Spinal cord (tissue), 3 donors: ENCODE measurements around a stretch of chr20.

- PRO-cap = no peak
- RAMPAGE, long total RNA = no peak
Measured at GRCh38 chr20:23050538-23051169, 1.2 kb upstream of the THBD start.

- PRO-cap = no peak
- RAMPAGE, long total RNA = no peak
Measured at GRCh38 chr20:23100278-23101001, 14.3 kb upstream of the CD93 start.

DNA sequence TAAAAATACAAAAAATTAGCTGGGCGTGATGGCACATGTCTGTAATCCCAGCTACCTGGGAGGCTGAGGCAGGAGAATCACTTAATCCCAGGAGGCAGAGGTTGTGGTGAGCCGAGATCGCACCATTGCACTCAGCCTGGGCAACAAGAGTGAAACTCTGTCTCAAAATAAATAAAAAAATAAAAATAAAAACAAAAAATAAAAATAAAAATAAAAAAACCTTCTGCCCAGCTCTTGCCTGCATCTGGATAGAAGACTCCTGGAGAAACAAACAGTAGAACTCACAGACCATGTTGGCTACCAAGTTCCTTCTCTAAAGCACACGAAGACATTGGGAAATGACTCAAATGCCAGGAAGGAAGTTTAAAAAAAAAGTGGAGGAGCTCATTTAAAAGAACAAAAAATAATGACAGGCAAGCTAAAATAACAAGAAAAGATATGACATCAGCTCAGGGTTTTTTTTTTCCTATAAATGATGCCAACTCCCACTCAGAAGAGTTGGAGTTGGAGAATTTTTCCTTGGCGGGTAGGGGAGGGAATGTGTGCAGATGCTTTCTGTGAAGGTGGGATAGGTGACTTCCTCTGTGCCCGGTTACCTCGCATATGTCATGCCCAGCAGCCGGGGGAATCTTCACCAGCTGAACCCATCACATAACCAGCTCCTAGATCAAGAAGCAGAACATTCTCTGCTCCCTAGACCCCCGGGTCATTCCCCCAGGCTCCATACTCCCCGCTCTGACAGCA, 17.2 kb upstream of the CD93 start:
- PRO-cap = no peak
- RAMPAGE, long total RNA = no peak

DNA sequence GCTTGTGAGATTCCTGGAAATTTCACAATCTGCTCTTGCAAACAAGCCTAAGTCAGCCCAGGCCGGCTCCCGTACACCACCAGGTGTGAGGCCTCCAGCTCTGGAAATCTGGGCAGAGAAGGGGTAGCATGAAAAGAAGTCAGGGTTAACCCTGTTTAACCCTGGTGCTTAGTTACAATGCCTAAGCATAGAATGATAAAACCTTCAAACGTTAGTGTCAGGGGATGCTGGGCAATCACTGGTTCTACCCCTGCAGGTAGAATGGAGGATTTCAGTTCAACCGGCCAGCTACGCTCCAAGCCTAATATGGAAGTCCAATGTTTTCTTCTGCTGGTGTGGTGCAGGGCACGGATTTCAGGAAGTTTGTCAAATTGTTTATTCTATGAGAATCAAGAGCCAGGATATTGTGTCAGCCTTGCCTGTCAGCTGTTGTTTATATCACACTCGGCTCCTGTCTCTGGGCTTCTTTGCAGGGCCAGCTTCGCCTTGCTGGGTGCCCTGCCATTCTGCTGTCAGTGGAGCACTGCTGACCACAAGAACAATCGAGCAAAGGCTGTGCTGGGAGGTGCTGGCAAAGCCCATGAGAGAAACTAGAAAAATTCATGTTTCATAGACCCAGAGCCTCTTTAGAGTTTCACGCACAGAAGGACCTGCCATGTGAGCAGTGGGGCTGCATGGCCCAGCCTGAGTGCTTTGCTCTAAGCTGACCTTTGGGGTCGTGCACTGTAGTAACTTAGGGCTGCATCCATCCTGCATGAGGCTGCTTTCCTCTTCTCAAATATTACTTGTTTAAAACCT, 20.3 kb upstream of the CD93 start:
- PRO-cap = no peak
- RAMPAGE, long total RNA = no peak

DNA sequence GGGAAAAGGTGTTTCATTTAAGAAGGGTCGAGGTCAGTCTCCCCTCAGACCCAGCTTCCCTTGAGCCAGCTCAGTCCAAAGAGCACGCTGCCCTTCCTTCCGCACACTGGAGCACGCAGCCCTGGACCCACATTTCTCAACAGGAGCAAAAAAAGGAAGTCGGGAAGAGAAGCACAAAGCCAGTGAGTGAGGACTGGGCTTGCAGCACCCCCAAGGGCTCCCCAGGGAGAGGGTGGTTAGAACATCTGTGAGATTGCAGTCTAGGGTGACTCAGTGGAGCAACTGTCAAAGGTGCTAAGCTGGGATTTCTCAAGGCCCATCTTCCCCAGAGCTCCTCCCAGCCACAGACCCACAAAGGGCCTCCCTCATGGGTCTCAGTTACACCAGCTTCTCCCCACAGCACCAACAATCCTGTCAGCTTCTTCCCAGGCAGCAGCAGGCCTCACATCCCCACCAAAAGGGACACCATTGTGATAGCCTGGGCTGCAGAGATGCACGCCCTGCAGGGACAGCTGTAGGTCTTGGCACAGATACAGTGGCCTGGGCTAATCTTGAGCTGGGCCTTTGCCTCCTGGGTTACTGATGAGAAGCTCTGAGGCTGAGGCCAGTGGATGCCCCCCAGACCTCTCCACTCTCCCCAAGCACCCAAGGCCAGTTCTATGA, 39.6 kb upstream of the CD93 start:
- PRO-cap = no peak
- RAMPAGE, long total RNA = no peak

GRCh38 chr20:23244156-23244511, 106.5 kb upstream of the NXT1 start:
- PRO-cap = no peak
- RAMPAGE, long total RNA = no peak

DNA sequence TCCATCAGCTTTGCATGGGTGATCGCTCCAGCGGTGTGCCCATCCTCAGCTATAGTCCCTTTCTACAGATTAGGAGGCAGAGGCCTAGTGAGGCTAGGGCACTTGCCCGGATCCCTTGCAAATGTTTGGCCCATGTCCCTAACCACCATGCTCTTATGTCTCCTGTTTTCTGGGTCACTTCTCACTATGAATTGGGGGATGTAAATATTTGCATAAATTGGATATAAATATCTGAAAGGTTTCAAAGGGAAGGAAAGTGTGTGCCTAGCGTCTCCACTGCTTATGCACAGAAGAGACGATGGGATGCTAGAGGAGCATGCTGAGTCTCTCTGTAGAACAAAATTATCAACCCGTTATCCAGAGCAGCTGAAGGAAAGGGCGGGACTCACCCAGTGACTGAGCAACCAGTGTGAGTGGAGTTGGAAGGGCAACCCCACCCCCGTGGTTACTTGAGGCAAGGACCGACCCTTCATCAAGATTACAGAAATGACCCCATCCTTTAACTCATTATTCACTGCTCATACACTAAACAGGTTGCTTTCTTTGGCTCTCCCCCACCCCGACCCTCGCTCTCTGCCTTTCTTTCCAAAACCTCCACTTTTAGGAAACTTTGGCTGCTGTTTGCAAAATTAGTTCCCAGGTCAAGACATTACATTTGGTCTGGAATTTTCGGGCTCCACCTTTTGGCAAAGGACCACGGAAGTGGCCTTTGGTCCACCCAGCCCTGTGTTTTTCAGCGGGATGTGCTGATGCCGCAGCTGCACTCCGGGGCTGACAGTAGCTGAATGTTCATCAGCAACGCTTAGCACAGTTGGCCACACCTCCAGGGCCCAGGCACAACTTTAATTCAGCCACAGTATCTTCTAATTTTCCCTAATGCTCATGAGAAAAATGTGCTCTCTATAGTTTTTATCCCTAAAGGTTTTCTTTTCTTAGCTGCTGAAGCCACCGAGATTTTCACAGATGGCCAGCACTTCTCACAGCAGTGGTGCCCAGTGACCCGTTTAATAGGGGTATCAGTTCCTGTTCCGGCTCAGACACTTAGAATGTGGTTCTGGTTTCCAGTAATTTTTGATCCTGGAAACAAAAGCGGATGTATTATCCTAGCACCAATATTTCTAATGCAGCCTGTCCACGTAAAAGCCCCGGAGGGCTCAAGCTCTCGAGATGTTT, 103.8 kb upstream of the NXT1 start:
- PRO-cap = no peak
- RAMPAGE, long total RNA = no peak

DNA sequence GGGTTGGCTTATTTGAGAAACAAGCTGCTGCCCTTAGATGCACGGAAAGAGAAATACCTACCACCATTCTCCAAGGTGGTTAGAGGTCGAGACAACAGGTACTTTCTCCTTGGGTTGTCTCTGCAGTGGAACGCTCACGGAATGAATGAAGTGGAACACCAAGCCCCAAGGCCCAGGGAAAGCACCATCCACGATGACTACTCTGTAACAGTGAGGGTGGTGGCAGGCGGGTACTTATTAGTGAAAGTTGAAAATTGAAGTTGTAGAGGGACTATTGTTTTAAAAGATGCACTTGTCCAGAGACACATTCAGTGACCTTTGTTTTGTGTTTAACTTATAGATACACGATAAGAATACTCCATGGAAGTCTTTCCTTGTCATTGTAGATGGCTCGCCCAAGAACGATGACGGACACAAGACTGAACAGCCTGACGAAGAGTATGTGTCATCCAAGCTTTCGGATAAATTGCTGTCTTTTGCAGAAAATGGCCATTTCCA, 7.8 kb downstream of the GZF1 start:
- PRO-cap = no peak
- RAMPAGE, long total RNA = no peak

DNA sequence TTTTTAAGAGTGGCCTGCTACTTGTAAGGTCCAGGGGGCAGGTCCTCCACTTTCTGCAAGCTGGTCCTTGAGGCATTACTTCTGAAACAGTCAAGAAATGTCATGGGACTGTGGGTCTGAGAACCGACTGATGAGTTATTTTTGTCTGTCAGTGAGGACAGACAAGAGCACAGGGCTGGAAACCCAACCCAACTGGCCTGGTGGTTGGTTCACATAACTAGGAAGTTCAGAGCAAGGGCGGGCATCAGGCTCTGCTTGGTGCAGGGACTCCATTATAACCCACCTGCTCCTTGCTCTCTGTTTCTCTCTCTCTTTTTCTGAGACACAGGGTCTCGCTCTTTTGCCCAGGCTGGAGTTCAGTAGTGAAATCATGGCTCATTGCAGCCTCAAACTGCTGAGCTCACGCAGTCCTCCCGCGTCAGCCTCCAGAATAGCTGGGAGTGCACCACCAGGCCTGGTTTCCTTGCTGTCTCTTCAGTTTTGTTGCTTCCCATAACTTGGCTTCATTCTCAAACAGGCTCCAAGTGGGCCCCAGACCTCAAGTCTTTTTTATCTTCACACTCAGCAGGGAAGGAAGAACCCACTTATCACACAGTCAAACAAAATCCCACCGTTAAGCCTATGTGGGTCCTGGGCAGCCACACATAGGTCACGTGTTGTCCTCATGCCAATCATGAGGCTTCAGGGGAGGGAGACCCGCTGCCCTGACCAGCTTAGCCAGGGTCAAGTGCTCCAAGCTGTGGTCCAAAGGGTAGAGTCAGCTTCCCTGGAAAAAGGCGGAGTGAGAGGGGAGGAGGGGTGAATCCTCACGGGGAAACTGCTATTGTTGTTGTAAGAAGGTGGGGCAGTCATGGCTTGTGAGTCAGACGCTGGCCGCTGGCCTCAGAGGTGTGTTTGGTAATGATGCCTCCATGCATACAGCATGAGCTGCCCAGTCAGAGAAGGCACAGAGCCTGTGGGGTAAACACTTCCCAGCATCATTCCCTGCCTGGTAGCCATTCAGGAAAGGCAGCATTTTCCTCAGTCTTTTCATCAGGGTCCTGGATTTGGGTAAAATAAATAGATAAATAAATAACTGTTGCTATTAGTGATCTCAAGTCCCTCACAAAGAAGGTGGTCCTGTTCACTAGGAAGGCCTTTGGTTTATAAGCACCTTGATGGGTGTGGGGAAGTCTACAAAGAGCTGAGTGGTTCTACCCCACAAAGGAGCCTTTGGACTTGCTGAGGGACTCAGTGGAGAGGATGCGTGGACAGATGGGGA, 8.9 kb downstream of the CST3 start:
- PRO-cap = no peak
- RAMPAGE, long total RNA = no peak

- PRO-cap = no peak
- RAMPAGE, long total RNA = no peak
Measured at GRCh38 chr20:23874736-23875384, 4.7 kb downstream of the CST5 start.

GRCh38 chr20:23978454-23978839, 10.1 kb downstream of the GGTLC1 start:
- PRO-cap = no peak
- RAMPAGE, long total RNA = no peak

GRCh38 chr20:23980939-23981525, 7.5 kb downstream of the GGTLC1 start:
- PRO-cap = no peak
- RAMPAGE, long total RNA = no peak

DNA sequence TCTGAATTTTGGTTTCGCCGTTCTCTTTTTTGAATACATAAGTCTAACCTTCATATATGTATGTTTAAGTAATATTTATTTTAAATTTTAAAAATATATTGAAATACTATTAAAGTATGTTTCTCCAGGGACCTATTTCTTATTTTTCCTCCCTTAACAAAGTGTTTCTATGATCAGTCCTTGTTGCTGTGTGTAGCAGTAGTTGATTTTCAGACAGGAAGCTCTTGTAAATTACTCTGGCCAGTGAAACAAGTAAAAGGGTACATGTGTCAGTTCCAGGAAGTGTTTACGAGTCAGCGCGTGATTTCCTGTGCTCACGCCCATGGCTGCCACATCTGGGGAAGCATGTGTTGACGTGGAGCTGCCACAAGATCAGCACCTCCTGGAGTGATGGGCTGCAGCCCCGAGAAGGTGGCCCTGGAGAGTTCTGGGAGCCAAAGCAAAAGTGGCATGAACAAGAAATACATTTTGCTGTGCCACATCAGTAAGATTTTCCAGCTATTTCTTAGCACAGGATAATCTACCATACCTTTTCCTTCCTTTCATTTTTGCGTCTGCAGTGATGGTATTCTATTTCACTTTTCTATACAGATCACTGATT, 38.7 kb upstream of the GGTLC1 start:
- PRO-cap = no peak
- RAMPAGE, long total RNA = no peak

GRCh38 chr20:24066027-24066545, 77.5 kb upstream of the GGTLC1 start:
- PRO-cap = no peak
- RAMPAGE, long total RNA = no peak

DNA sequence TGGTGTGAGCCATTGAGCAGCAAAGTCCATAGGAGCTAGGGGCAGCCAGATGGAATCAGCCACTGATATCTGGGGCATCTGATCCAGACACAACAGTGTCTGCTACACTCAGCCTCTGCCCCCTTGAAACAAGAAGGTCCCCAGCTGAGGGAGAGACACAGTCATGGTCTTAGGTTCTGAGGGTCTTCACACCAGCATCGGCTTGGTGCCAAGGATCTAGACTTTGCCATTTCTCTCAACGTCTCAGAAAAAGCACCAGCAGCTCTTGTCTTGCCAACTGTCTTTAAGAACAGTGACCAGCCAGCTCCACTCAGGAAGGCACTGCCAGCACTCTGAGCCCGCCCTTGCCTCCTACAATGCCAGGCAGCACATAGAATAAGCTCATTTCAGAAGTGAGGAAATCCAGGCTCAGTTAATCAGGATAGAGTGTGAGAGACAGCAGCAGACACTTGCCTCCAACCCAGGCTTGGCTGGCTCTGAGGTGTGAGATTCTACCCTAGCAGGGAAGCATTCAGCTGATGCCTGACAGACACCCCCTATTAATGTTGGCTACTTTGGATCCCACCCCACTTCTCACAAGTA, 4.4 kb upstream of the SYNDIG1 start:
- PRO-cap = no peak
- RAMPAGE, long total RNA = no peak

GRCh38 chr20:24465604-24466250, 3.7 kb upstream of the SYNDIG1 start:
- PRO-cap = no peak
- RAMPAGE, long total RNA = no peak

GRCh38 chr20:24502082-24502666, 32.7 kb downstream of the SYNDIG1 start:
- PRO-cap = no peak
- RAMPAGE, long total RNA = no peak

GRCh38 chr20:24746476-24746700, 202.7 kb upstream of the CST7 start:
- PRO-cap = no peak
- RAMPAGE, long total RNA = no peak

DNA sequence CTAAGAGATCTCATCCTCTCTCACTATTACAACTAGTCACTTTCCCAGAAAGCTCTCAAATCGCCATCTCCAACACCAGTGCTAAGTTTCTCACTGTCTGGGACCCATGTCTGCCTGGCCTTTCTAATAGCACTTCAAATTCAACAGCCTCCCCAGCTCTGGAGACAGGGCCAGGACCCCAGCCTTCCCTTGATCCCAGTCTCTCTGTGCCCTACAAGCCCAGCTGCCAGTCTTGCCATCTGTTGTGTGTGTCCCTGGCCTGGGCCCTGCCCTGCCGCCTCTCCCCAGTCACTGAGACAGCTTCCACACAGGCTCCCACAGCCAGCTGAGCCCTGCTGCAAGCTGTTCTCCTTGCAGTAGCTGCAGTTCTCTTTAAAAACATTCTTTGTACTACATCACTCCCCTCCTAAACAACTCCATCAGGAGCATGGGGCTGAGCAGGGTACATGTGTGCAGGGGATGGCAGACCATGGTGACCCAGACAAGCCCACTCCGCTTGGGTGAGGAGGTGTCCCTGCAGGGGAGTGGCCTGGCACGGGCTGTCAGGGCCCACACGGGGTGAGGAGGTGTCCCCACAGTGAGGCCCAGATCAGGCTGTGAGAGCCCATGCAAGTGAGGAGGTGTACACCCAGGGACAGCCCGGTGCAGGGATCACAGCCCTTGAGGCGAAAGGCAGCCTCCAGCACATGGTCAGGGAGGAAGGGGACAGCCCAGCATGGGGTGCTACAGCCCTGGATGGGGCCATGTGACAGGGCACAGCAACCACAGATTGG, 16.1 kb downstream of the CST7 start:
- PRO-cap = no peak
- RAMPAGE, long total RNA = no peak

- PRO-cap = no peak
- RAMPAGE, long total RNA = no peak
Measured at GRCh38 chr20:24983733-24984557, 8.6 kb downstream of the APMAP start.